ENCODE measurements around the gene NIPA2.

- PRO-cap, result unidirectional peak, minus-strand start at chr15:22257725
These were observed 163.2 kb downstream of the OR4N4 start for GRCh38 chr15:22257162-22258234.

DNA sequence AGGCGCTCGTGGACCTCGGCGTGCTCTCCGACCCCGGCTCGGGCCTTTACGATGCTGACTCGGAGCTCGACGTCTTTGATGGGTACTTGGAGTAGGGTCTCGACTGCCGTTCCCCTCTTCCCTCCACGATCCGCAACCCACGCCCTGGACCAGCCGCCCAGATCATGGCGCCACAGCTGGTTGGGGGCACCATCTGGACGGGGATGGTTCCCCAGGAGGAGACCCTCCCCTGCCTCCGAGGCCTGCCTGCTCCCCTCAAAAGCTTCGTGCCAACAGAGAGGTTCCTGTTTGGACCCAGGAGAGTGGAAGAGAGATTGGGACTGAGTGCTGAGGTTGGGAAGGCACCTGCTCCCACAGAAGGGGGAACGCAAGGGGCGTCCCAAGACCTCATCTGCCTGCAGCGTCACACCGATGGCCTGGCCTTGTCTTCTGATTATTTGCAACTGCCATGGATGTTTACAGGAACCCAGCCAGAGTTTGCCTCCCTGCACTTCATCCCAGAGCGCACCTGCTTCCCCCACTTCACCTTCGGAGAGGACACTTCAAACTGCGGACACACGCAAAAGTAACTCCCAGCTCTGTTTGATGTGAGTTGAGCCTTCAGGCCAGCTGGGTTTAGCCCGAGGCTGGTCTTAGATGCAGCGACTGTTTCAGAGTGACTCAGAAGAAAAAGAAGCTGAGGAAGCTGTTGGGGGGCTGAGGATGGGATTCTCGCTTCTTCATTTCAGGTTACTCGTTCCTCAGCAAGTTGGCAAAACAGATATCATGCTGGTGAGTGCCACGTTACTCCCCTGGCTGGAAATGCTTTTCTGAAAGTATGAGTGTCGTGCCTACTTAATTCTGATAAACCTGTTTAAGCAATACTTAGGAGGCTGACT is 71.1 kb upstream of the NIPA1 start:
- PRO-cap, result no peak

- PRO-cap, result no peak
These were observed 57.4 kb upstream of the NIPA1 start for GRCh38 chr15:22729055-22729487.

DNA sequence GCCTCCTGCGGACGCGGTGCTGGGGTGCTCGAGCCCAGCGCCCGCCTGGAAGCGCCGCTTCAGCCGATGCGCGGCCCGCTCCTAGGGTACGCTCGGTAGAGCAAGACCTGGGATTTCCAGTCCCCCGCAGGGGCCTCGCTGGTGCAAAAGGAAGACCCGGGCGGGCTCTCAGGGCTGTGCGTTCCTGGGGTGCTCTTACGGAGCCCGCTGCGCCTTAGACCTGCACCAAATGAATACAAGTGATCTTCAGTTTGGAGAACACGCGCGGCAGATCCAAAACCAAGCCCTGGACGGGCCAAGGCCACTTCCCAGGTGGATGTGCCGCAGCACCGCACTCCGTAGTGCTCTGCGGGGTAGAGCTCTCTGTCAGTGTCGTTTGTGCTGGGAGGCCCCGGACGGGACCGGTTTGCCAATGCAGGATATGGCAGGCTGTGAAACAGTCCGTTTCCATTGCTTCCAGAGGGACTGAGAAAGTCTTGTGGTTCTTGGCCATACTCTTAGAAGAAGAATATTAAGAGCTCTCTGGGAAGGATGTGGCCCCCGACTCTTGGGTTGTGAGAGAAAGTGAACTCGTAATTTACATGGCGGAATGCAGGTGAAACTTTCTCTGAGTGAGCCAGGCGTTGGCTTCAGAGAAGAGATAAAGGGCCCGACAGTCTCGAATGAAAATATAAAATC is 918 bp downstream of the NIPA1 start:
- PRO-cap, result no peak

- PRO-cap, result bidirectional peak, plus-strand start at chr15:22838689, minus-strand start at chr15:22838435
These were observed at the start of gene NIPA2 for GRCh38 chr15:22838566-22839326. TSS of gene NIPA2 (plus strand) at chr15:22838666.

DNA sequence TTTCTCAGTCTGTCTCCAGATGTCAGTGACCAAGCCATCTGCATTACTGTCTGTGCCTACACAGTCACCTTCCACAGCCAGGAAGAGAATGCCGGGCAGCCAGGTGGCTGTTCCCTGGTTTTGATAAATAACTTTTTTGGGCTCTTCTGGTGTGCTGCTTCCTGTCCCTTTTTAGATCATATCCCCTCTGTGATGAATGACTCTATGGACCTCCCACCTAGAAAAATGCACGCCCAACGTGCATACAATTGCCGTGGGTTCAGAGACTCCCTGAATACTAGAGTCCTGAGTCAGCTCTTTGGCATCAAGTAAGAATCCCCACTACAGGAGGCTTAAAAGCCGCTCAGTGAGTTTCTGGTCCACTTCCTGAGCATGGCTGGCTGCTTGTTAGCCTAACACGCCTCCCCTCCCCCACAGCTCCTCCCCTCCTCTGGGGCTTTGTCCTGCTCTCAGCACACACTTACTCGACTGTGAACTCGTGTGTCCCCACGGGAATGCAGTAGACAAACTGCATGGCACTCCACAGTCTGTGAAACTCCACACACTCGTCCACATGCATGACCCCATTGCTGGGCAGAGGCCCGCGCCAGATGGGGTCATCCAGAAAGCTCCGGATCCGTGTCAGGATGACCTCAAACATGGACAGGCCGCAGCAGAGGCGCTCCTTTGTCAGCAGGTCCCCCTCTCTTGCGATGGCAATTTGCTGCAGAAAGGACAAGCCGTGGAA is 34.7 kb downstream of the NIPA2 start:
- PRO-cap, result no peak

DNA sequence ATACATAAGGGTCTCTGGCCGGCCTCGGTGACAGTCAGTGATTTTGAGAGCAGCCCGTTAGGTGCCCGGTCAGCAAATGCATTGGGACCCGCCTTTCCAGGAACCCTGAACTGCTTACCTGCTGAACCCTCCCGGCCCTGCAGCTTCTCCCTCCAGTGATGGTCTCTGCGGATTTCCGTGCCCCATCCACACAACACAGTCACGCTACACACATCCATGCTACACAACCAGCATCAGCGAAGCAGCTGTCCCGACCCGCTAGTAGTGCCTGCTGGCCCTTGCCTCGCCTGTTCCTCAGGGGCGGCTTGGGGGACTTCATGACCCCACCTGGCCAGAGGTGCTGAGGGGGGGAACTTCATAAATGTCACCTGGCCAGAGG is 449 bp upstream of the TUBGCP5 start:
- PRO-cap, result no peak

DNA sequence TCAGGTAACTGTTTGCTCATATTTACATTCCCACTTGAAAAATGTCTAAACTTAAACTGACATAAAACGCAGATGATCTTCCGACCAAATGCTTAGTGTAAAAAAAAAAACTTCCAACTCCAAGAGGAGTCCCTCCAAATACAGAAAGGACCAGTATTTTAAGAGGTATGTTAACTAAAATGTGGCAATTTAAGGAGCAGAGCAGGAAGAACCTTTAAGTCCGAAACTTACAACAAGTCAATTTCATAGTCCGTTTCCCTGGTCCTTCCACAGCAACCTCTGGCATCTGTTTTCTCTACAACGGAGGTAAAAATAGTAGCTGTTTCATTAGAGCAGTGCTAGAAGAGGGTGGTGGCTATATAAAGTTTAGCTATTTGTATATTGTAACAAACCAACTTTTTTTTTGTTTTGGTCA is 17.2 kb downstream of the GOLGA8S start:
- PRO-cap, result no peak

GRCh38 chr15:23564828-23565248 is 636 bp upstream of the MKRN3 start:
- PRO-cap, result no peak

GRCh38 chr15:23877968-23878543 is 191.0 kb upstream of the NDN start:
- PRO-cap, result no peak

DNA sequence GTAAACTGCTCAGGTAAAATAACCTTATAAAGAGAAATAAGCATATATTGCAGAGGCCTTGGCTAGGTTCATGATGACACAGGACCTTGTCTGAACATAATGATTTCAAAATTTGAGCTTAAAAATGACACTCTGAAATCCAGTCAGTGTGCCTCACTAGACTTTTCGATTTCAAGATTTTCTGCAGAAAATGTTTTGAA is 27.0 kb downstream of the SNRPN start:
- PRO-cap, result no peak

DNA sequence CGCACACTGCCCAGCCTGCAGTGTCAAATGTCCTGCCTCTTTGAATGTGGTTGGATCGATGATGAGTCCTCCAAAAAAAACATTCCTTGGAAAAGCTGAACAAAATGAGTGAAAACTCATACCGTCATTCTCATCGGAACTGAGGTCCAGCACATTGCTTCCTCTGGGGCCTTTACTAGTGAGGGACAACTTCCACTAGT is 110.1 kb downstream of the SNRPN start:
- PRO-cap, result no peak

DNA sequence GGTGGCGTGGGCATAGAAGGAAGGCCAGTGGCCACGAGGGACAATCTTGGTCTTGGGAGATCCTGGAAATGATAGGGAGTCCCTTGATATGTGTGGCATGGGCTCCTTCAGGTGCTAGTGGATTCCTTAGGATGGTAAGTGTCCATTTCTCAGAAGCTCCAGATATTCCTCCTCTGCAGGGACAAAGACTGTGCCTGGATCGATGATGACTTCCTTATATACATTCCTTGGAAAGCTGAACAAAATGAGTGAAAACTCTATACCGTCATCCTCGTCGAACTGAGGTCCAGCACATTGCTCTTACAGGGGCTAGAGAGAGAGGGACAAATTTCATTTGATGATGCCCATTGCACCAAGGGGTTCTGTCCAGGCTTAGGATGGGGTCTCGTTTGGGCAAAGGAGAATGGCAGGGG is 130.4 kb downstream of the SNRPN start:
- PRO-cap, result no peak

DNA sequence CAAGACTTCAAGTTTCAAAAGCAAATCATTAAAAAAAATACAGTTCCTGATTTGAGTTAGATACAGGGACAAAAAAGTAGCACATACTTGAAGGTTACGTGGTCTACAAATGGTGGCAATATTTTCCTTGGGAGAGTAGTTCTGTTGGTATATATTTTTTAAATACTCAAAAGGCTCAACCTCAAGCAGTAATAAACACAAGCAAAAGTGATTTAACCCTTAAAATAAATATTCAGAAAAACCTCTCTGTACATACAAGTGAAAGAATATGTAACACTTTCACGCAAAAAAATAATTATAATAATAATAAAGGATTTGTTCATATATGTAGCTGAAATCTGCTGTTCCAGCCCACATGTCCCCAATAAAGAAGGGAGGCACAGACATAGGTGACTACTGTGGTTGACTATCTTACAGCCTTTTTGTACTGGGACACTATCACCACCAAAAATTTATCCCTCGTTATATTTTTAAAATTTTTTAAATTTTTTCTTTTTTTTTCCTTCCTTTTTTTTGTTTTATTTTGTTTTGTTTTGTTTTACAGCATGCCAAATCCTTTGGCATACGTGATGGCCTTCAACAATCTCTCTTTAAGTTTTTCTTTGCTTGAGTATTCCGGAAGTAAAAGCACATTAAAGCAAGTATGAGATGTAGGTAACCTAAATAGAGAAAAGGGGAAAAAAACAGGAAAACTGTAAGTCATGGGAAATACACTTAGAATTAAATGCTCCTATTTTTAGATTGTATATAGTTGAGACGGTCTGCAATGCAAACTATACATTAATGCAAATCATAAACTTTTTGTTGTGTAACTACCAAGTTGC is 100.0 kb downstream of the UBE3A start:
- PRO-cap, result no peak

DNA sequence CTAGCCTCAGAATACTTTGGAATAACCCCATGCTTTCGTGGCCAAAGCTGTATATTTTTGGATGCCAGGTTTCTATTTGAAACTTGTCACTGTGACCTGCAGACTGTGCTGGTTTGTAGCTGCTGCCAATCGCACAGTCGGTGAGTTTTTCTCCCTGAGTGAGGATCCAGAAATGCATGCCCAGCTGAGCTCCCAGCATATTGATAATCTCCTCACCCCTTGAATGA is 130.0 kb upstream of the UBE3A start:
- PRO-cap, result no peak

- PRO-cap, result no peak
These were observed 193.1 kb downstream of the ATP10A start for GRCh38 chr15:25669737-25670811.

- PRO-cap, result no peak
These were observed 144.9 kb downstream of the ATP10A start for GRCh38 chr15:25718040-25718720.

DNA sequence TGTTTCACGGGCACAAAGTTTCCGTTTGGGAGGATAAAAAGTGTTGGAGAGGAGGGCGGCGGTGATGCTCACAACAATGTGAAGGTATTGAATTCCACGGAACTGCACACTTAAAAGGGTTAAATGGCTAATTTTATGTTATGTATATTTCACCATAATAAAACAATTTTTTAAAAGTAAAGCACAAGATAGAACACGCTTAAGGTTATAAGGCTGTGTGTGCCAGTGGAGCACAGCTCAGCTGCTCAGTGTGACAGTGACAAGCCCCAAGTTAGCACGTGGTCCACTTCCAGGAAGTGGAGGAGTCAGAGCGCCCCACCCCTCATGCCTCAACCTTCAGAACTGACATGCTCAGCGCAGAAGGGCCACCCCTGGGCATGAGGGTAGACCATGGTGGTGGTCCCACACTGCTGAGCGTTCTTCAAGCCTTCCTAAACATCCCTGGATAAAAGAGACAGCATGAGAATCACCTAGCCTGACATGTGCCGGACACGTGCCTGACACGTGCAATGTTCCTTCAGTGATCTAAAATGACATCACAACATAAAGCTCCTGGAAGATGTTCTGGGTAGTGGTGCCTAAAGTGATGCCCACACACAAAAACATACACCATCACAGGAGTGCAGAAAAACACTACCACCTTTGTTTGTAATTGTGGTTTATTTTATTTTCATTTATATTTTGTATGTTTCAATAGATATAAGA is 16.8 kb downstream of the ATP10A start:
- PRO-cap, result unidirectional peak, plus-strand start at position 308 of the sequence

GRCh38 chr15:25933599-25934161 is 70.6 kb upstream of the ATP10A start:
- PRO-cap, result no peak

DNA sequence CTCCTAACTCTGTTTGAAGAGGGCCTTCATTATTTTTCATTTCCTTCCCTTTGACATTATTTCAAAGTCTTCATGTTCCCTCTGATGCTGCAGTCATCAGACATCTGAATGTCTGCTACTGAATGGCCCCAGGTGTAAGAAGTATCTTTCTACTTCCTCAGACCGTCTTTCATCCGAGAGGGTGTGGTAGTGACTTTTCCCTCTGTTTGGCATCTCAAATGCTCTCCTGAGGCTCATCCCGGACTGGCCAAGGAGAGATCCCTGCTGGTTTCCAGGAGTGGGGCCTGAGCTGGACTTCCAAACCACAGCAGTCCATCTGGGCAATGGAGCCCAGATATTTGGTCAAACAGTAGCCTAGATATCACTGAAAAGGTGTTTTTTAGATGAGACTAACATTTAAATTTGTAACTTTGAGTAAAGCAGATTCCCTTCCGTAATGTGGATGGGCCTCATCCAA is 433.4 kb downstream of the OCA2 start:
- PRO-cap, result no peak

Data from natural killer cell (primary cell).